ENCODE measurements around a stretch of chr13.

DNA sequence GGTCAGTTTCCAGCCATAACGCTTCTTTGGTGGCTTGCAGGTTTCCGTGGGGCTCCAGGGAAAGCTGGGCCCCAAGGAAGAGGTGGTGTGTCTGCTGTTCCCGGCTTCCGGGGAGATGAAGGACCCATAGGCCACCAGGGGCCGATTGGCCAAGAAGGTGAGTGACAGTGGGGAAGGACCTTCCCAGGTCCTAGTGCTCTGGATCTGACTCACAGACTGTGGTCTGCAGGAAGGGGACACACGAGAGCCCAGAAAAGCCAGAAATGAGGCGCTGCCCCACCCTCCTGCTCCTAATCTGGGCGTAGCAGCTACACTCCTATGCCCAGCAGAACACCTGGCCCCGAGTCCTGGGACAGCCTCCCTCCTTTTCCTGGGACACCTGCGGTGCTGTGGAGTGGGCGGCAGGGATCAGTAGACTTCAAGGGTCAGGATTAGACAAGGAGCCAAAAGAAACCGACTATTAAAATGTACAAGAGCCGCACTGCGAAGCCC lies 57.4 kb downstream of the RAB20 start:
- RAMPAGE, long total RNA, result no peak
- RRBS, result no CpG with 5 or more reads among the region's 14 CpGs
PRO-cap:
- standard, result no peak
- CoPRO, capped RNA only, 2 experiments, result peak in 1 of 2 experiments; most common plus-strand start position 192 of the sequence (in 1); most common minus-strand start position 93 of the sequence (in 1)
- CoPRO, capped and uncapped RNA, 2 experiments, result no peak in any of the 2 experiments
- CoPRO, uncapped RNA only, 2 experiments, result no peak in any of the 2 experiments
CAGE:
- cytosol, long polyA plus RNA, result no peak
- long polyA plus RNA, result no peak
- nucleolus, long total RNA, result no peak
- nucleus, long polyA plus RNA, result no peak

GRCh38 chr13:110536037-110536843 lies 25.3 kb downstream of the RAB20 start:
- RAMPAGE, long total RNA, result no peak
- RRBS, result no CpG with 5 or more reads among the region's 19 CpGs
PRO-cap:
- standard, result no peak
- CoPRO, capped RNA only, 2 experiments, result no peak in any of the 2 experiments
- CoPRO, capped and uncapped RNA, 2 experiments, result no peak in any of the 2 experiments
- CoPRO, uncapped RNA only, 2 experiments, result no peak in any of the 2 experiments
CAGE:
- cytosol, long polyA plus RNA, result no peak
- long polyA plus RNA, result no peak
- nucleolus, long total RNA, result no peak
- nucleus, long polyA plus RNA, result no peak

DNA sequence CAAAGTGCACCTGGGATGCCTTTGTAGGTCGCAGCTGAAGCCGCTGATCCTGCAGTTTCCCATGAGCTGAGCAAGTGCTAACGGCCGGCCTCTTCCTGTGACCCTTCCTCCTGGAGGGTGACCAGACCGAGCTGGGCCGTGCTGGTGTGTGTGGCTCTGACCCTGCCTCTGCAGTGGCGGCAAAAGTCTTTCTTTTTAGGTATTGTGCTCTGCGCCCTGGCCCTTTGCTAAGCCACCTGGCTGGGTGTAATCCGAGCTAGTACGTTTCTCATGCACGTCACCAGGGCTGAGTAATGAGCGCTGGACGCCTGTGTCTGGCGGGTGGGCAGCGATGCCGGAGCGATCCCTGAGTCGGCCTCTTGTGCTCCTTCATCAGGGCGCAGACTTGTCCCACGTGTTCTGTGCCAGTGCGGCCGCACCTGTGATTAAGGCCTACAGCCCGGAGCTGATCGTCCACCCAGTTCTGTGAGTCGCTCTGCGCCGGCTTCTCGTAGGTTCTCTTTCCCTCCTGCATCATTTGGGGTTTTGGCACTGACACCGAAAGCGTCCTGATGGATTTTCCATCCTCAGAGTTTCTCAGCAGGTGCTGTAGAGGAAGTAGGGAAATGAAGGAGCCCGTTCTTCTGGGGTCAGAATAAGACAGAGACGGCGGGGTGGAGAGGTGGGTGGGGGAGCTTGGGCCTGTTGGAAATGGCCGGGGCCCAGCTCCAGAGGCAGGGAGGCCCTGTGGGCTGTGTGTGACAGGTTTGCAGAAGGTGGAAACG lies 9.7 kb downstream of the NAXD start:
- RAMPAGE, long total RNA, result no peak
- RRBS, result 50% methylated on average over 1 of the region's 35 CpGs
PRO-cap:
- standard, result no peak
- CoPRO, capped RNA only, 2 experiments, result no peak in any of the 2 experiments
- CoPRO, capped and uncapped RNA, 2 experiments, result no peak in any of the 2 experiments
- CoPRO, uncapped RNA only, 2 experiments, result no peak in any of the 2 experiments
CAGE:
- cytosol, long polyA plus RNA, result no peak
- long polyA plus RNA, result no peak
- nucleolus, long total RNA, result no peak
- nucleus, long polyA plus RNA, result no peak

GRCh38 chr13:110642151-110643150 lies 27.1 kb downstream of the NAXD start:
- RAMPAGE, long total RNA, result no peak
- RRBS, result 95% methylated on average over 20 of the region's 49 CpGs
PRO-cap:
- standard, result no peak
- CoPRO, capped RNA only, 2 experiments, result no peak in any of the 2 experiments
- CoPRO, capped and uncapped RNA, 2 experiments, result no peak in any of the 2 experiments
- CoPRO, uncapped RNA only, 2 experiments, result no peak in any of the 2 experiments
CAGE:
- cytosol, long polyA plus RNA, result no peak
- long polyA plus RNA, result no peak
- nucleolus, long total RNA, result no peak
- nucleus, long polyA plus RNA, result no peak

DNA sequence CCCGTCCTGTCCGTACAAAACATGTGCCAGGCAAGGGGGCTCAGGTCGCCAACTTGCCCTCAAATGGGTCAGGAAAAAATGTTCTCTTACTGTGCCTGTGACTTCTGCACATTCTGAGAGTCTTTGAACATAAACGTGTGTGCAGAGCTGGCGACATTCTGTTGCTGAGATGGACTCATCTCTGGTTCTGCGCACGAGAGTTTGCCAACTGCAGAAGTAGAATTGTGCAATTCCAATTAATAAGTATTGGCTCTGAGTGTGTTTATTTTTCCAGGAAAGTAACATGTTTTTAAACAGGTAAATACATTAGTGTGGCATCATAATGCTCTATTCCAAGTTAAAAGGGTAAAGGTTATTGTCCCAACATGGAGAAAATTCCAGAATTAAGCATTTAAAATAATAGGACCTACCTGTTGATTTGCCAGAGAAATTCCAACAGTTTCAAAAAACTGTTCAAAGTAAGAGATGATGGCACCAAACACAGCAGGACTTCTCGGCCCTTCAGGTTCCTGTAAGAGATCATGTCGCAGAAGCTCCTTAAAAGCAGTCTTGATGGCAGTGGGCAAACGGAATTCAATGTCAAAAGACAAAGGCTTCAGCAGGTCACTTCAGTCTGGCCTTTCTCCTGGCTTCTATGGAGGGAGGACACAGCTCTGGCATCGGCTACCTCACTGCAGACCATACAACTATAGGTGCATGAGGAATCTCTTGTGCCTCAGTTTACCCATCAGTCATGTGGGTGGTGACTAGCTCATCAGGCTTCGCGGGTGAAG lies 28.8 kb downstream of the NAXD start:
- RAMPAGE, long total RNA, result no peak
- RRBS, result no CpG with 5 or more reads among the region's 13 CpGs
PRO-cap:
- standard, result no peak
- CoPRO, capped RNA only, 2 experiments, result no peak in any of the 2 experiments
- CoPRO, capped and uncapped RNA, 2 experiments, result no peak in any of the 2 experiments
- CoPRO, uncapped RNA only, 2 experiments, result peak in 1 of 2 experiments; most common plus-strand start position 477 of the sequence (in 1); most common minus-strand start position 238 of the sequence (in 1)
CAGE:
- cytosol, long polyA plus RNA, result no peak
- long polyA plus RNA, result no peak
- nucleolus, long total RNA, result no peak
- nucleus, long polyA plus RNA, result no peak

GRCh38 chr13:110812584-110813809 lies 99.5 kb downstream of the ING1 start:
- RAMPAGE, long total RNA, result no peak
- RRBS, result 59% methylated on average over 3 of the region's 104 CpGs
PRO-cap:
- standard, result no peak
- CoPRO, capped RNA only, 2 experiments, result no peak in any of the 2 experiments
- CoPRO, capped and uncapped RNA, 2 experiments, result no peak in any of the 2 experiments
- CoPRO, uncapped RNA only, 2 experiments, result no peak in any of the 2 experiments
CAGE:
- cytosol, long polyA plus RNA, result no peak
- long polyA plus RNA, result no peak
- nucleolus, long total RNA, result no peak
- nucleus, long polyA plus RNA, result no peak

GRCh38 chr13:110900991-110902048 lies 13.5 kb downstream of the ANKRD10 start:
- RAMPAGE, long total RNA, result no peak
- RRBS, result no CpG with 5 or more reads among the region's 3 CpGs
PRO-cap:
- standard, result no peak
- CoPRO, capped RNA only, 2 experiments, result no peak in any of the 2 experiments
- CoPRO, capped and uncapped RNA, 2 experiments, result no peak in any of the 2 experiments
- CoPRO, uncapped RNA only, 2 experiments, result peak in 2 of 2 experiments; most common minus-strand start chr13:110901241 (in 1)
CAGE:
- cytosol, long polyA plus RNA, result no peak
- long polyA plus RNA, result no peak
- nucleolus, long total RNA, result no peak
- nucleus, long polyA plus RNA, result no peak

DNA sequence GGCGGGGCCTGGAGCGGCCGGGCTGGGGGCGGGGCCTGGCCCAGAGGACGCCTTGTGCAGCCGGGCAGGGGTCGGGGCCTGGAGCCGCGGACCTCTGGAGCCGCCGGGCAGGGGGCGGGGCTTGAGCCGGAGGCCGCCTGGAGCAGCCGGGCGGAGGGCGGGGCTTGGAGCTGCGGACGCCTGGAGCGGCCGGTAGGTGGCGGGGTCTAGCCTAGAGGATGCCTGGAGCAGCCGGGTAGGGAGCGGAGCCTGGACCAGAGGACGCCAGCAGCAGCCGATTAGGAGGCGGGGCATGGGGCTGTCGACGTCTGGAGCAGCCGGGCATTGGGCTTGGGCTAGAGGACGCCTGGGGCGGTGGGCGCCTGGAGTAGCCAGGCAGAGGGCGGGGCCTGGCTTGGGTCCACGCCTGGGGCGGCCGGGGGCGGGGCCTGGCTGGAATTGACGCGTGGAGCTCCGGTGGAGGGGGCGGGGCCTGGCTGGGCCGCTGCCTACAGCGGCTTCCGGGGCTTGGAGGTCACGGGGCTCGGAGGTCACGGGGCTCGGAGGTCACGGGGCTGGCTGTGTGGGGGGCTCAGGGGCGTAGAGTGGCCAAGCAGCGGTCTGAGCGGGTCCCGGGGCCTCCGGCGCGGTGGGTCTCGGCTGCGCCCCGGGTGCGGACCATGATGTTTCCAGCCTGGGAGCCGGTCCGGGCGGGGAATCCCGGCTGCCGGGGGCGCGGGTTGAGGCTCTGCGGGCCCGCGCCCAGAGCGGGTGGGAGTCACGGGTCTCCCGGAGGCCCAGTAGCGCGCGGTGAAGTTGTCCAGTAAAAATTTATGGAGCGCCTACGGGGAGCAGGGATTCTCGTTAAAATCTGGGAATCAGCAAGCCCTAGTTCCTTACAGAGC lies 456 bp upstream of the ANKRD10 start:
- RAMPAGE, long total RNA, result no peak
- RRBS, result 2% methylated on average over 46 of the region's 80 CpGs
PRO-cap:
- standard, result bidirectional peak, plus-strand start at position 214 of the sequence, minus-strand start outside the sequence; unidirectional peak, plus-strand start at position 508 of the sequence; unidirectional peak, plus-strand start at position 744 of the sequence
- CoPRO, capped RNA only, 2 experiments, result peak in 2 of 2 experiments; most common plus-strand start position 195 of the sequence (in 1); most common minus-strand start position 310 of the sequence (in 1)
- CoPRO, capped and uncapped RNA, 2 experiments, result peak in 2 of 2 experiments; most common plus-strand start position 189 of the sequence (in 1); most common minus-strand start position 352 of the sequence (in 1)
- CoPRO, uncapped RNA only, 2 experiments, result peak in 2 of 2 experiments; most common plus-strand start position 580 of the sequence (in 1); most common minus-strand start position 379 of the sequence (in 1)
CAGE:
- cytosol, long polyA plus RNA, result no peak
- long polyA plus RNA, result no peak
- nucleolus, long total RNA, result no peak
- nucleus, long polyA plus RNA, result no peak

DNA sequence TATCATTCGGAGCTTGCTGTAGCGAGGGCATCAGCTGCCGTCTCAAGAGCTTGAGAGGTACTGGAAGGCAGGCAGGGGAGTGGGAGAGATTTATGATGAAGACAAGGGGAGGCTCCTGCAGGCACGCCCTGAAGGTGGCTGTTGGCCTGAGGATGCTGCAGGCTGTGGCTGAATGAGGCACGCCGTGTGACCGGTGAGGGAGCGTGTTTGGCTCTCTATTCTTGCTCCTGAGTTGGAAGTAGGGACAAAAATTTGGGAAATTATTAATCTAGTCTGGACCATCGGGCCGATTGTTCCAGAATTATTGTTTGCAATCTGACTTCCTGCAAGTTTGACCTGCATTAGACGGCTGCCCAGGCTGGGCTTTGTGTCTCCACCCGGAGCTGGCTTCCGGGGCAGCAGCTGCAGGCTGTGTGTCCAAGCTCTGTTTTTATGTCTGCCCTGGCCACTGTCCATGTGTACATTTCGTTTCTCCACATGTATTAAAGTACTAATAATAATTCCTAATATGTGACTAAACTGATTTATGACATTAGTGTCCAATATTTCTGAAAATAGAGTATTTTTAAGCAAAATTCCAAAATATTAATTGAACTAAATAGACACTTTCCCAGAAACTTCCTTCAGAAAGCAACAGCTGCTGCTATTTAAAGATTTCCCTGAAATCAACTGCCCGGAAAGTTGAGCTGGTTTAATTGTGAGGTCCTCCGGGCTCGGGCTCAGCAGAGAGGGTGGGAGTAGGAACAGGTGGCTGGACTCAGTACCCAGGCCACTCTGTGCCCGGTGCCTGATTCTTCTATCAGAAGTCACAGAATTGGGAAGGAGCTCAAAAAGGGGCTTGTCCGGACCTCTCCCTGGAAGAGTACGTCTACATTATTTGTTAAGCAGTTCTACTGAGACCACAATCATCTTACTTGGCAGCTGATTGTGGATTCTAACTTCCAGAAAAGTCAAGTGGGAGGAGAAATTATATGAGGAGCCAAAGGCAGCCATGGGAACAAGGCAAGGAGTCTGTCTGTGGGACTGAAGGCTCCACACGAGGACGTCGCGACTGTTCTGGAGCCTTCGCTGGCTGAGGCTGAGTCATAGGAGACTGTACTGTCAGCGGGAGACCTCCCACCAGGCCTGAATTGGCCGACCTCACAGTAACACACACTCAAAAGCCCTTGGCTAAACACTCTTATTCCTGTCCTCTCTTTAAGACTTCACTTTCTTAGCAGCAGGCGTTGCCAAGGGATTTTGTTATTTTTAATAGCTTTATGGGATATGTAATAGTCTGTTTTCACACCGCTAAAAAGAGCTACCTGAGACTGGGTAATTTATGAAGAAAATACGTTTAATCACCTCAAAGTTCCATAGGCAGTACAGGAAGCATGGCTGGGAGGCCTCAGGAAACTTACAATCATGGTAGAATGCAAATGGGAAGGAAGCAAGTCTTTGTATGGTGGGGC lies 91.5 kb upstream of the ANKRD10 start:
- RAMPAGE, long total RNA, result no peak
- RRBS, result 63% methylated on average over 3 of the region's 30 CpGs
PRO-cap:
- standard, result unidirectional peak, minus-strand start at position 1,058 of the sequence
- CoPRO, capped RNA only, 2 experiments, result no peak in any of the 2 experiments
- CoPRO, capped and uncapped RNA, 2 experiments, result no peak in any of the 2 experiments
- CoPRO, uncapped RNA only, 2 experiments, result no peak in any of the 2 experiments
CAGE:
- cytosol, long polyA plus RNA, result no peak
- long polyA plus RNA, result no peak
- nucleolus, long total RNA, result no peak
- nucleus, long polyA plus RNA, result no peak

DNA sequence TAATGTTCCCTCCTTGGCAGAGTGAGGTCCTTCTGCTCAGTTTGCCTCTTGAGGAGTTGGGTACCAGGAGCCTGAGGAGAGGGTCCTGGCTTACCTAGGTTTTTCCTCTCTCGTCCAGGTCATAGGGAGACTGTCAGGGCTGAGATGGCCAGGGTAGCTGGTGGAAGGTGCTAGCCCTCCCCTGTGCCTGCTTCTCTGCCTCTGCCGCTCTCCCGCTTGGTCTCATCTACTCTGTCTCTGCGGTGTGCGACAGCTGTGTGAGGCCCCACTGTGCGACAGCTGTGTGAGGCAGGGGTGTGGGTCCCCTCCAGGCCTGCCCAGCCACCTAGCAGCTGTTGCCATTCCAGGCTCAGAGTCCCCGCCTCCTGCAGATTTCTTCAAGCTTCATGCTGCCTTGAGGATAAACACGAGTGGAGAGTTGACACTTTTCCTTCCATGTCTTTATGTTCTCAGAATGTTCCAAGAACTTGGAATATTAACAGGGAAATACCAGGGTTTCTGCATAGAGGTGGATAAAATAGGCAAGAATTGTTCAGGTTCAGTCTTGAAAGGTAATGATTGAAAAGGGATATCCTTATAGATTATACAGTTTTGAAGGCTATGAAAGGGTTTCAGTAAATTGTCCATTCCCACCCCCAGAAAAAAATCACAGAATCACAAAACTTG lies 53.1 kb downstream of the ARHGEF7 start:
- RAMPAGE, long total RNA, result no peak
- RRBS, result no CpG with 5 or more reads among the region's 8 CpGs
PRO-cap:
- standard, result no peak
- CoPRO, capped RNA only, 2 experiments, result no peak in any of the 2 experiments
- CoPRO, capped and uncapped RNA, 2 experiments, result no peak in any of the 2 experiments
- CoPRO, uncapped RNA only, 2 experiments, result no peak in any of the 2 experiments
CAGE:
- cytosol, long polyA plus RNA, result no peak
- long polyA plus RNA, result no peak
- nucleolus, long total RNA, result no peak
- nucleus, long polyA plus RNA, result no peak

DNA sequence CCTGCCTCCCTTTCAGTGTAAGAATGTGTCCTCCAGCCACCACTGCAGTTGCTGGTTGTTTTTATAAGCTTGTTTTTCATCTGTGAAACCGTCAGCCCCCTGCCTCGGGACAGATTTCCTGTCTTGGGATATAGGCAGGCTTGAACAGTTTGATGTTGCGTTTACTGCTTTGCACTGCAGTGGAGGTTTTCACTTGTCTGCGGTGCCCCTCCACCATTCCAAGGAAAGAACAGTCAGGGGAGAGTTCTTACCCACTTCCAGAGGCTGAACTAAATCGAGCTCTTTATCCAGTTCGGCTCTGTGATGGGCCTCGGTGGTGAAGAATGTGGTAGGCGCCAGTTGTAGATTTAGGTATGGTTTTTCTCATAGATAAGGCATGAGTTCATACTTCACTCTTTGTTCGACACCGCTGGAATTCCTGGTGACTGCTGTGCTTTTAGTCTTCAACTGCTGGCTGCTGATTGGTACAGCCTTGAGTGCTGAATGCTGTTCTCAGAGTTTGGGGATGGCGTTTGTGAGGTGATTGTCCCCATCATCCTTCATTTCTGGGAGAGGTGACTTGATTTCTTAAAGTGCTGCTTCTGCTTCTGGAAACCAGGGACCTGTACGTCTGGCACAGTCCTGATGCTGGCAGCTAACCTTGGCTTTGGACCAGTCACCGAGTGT lies 97.1 kb downstream of the ARHGEF7 start:
- RAMPAGE, long total RNA, result no peak
- RRBS, result no CpG with 5 or more reads among the region's 13 CpGs
PRO-cap:
- standard, result no peak
- CoPRO, capped RNA only, 2 experiments, result no peak in any of the 2 experiments
- CoPRO, capped and uncapped RNA, 2 experiments, result no peak in any of the 2 experiments
- CoPRO, uncapped RNA only, 2 experiments, result no peak in any of the 2 experiments
CAGE:
- cytosol, long polyA plus RNA, result no peak
- long polyA plus RNA, result no peak
- nucleolus, long total RNA, result no peak
- nucleus, long polyA plus RNA, result no peak

DNA sequence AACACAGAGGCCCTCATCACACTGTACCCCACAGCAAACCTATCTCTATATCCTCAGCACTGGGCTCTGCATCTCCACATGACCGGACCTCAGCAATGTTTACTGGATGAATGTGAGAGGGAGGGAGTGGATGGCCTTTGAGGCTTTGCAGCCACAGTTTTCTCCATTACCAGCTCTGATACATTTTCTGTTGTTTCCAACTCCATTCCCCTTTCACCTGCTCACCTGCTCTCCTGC lies 232.6 kb downstream of the TEX29 start:
- RAMPAGE, long total RNA, result no peak
- RRBS, result no CpG with 5 or more reads among the region's 1 CpG
PRO-cap:
- standard, result no peak
- CoPRO, capped RNA only, 2 experiments, result no peak in any of the 2 experiments
- CoPRO, capped and uncapped RNA, 2 experiments, result no peak in any of the 2 experiments
- CoPRO, uncapped RNA only, 2 experiments, result no peak in any of the 2 experiments
CAGE:
- cytosol, long polyA plus RNA, result no peak
- long polyA plus RNA, result no peak
- nucleolus, long total RNA, result no peak
- nucleus, long polyA plus RNA, result no peak

- RAMPAGE, long total RNA, result no peak
- RRBS, result no CpG with 5 or more reads among the region's 15 CpGs
PRO-cap:
- standard, result no peak
- CoPRO, capped RNA only, 2 experiments, result no peak in any of the 2 experiments
- CoPRO, capped and uncapped RNA, 2 experiments, result no peak in any of the 2 experiments
- CoPRO, uncapped RNA only, 2 experiments, result no peak in any of the 2 experiments
CAGE:
- cytosol, long polyA plus RNA, result no peak
- long polyA plus RNA, result no peak
- nucleolus, long total RNA, result no peak
- nucleus, long polyA plus RNA, result no peak
These were observed 295.8 kb downstream of the TEX29 start for GRCh38 chr13:111616074-111616808.

GRCh38 chr13:112212951-112214018 lies 146.3 kb downstream of the SOX1 start:
- RAMPAGE, long total RNA, result no peak
- RRBS, result no CpG with 5 or more reads among the region's 27 CpGs
PRO-cap:
- standard, result no peak
- CoPRO, capped RNA only, 2 experiments, result no peak in any of the 2 experiments
- CoPRO, capped and uncapped RNA, 2 experiments, result no peak in any of the 2 experiments
- CoPRO, uncapped RNA only, 2 experiments, result no peak in any of the 2 experiments
CAGE:
- cytosol, long polyA plus RNA, result no peak
- long polyA plus RNA, result no peak
- nucleolus, long total RNA, result no peak
- nucleus, long polyA plus RNA, result no peak

DNA sequence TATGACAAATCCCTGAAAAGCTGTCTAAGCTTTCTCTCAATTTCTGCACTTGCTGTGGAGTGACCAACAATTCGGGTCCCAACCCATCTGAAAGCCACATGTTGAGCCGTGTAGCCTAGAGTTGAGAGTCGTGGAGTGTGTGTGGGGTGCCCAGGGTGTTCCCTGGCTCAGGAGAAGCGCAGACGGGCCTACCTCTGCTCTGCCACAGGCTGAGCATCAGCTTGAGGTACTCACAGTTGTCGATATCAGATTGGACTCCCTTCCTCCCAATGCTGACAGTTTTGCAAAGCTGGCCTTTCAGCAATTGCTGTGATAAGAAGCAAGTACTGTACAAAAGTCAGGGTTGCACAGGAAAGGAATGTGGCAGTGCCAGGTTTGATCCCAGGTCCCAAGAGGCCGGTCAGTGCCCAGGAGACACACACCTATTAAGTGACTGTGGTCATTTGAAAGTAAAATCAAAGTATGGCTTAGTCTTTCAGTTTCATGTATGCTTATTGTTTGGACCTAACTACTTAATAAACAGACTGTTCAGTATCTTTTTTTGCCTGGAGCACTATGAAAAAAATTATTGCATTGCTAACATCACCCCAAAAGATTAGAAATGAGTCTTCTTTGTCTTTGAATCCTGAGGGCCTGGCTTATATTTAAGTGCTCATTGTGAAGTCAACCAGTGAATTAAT lies 133.3 kb upstream of the SPACA7 start:
- RAMPAGE, long total RNA, result no peak
- RRBS, result no CpG with 5 or more reads among the region's 7 CpGs
PRO-cap:
- standard, result no peak
- CoPRO, capped RNA only, 2 experiments, result no peak in any of the 2 experiments
- CoPRO, capped and uncapped RNA, 2 experiments, result no peak in any of the 2 experiments
- CoPRO, uncapped RNA only, 2 experiments, result no peak in any of the 2 experiments
CAGE:
- cytosol, long polyA plus RNA, result no peak
- long polyA plus RNA, result no peak
- nucleolus, long total RNA, result no peak
- nucleus, long polyA plus RNA, result no peak

- RAMPAGE, long total RNA, result no peak
- RRBS, result no CpG with 5 or more reads among the region's 5 CpGs
PRO-cap:
- standard, result no peak
- CoPRO, capped RNA only, 2 experiments, result no peak in any of the 2 experiments
- CoPRO, capped and uncapped RNA, 2 experiments, result no peak in any of the 2 experiments
- CoPRO, uncapped RNA only, 2 experiments, result no peak in any of the 2 experiments
CAGE:
- cytosol, long polyA plus RNA, result no peak
- long polyA plus RNA, result no peak
- nucleolus, long total RNA, result no peak
- nucleus, long polyA plus RNA, result no peak
These were observed 97.7 kb downstream of the SPACA7 start for GRCh38 chr13:112473797-112474218.